Helper T cell (primary cell): ENCODE measurements around a stretch of chr2.

DNA sequence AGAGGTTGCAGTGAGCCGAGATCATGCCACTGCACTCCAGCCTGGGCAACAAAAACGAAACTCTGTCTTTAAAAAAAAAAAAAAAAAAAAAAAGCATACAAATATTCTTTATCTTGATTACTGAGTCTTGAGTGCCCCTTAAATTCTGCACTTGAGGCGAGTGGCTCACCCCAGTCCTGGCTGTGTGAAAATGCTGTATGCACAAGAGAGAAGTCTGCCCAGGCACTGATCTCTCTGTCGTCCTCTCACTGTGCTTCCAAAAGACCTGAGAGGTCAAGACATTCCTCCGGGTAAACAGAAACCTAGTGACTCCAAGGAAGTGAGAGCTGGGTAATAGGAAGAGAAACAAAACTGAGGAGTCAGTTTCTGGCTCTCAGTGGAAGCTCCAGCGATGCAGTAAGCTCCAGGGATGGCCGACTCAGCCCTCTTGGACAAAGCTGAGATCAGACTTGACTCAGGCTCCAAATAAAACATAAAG is 70.9 kb downstream of the AAK1 start:
- PRO-cap, 2 experiments = no peak in any of the 2 experiments

DNA sequence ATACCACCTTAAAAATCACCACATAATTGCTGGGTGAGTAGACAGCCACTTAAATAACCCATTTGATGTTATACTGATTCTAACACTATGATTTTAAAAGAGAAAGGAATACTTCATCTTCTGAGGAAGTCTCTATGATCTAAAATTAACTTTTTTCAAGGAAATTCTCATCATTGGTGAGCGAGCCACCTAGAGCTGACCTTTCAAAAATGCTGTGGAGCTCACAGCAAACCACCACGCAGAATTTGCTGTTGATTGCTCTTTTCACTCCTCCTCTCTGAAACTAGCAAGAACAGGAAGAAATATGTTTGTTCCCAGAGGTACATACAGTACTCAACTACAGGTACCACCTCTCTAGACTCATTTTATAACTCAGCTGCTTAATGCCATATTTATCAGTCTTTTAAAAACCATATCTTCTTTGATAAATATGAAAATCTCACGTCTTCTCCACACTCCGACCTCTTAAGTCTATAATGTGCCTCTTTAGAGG is 14.9 kb downstream of the AAK1 start:
- PRO-cap, 2 experiments = no peak in any of the 2 experiments

- PRO-cap, 2 experiments = no peak in any of the 2 experiments
Observed at GRCh38 chr2:69644567-69644786, 938 bp upstream of the AAK1 start.

DNA sequence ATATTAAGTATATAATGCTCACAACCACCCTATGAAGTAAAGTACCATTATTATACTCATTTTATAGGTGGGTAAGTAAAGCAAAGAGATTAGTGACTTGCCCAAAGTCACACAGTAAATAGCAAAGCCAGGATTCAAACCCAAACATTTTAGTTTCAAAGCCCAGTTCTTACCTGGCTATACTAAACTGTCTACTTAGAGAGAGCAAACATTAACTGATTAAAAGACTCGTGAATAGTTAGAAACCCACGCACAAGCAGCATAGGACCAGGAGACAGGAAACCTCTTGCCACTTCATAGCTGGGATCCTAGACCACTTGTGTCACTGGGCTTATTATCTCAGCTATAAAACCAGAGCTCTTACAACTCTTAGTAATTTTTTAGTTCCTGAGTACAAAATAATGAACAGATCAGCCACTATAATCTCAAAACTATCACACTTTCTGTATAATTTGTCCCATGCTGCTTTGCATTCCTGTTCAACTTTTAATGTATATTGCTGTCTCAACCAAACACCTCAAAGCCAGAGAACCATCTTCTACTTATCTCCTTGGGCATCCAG is 2.4 kb upstream of the AAK1 start:
- PRO-cap, 2 experiments = peak in 2 of 2 experiments; most common plus-strand start position 292 of the sequence (in 1); most common minus-strand start position 217 of the sequence (in 1)

GRCh38 chr2:69673997-69674838 is 30.7 kb upstream of the AAK1 start:
- PRO-cap, 2 experiments = no peak in any of the 2 experiments

DNA sequence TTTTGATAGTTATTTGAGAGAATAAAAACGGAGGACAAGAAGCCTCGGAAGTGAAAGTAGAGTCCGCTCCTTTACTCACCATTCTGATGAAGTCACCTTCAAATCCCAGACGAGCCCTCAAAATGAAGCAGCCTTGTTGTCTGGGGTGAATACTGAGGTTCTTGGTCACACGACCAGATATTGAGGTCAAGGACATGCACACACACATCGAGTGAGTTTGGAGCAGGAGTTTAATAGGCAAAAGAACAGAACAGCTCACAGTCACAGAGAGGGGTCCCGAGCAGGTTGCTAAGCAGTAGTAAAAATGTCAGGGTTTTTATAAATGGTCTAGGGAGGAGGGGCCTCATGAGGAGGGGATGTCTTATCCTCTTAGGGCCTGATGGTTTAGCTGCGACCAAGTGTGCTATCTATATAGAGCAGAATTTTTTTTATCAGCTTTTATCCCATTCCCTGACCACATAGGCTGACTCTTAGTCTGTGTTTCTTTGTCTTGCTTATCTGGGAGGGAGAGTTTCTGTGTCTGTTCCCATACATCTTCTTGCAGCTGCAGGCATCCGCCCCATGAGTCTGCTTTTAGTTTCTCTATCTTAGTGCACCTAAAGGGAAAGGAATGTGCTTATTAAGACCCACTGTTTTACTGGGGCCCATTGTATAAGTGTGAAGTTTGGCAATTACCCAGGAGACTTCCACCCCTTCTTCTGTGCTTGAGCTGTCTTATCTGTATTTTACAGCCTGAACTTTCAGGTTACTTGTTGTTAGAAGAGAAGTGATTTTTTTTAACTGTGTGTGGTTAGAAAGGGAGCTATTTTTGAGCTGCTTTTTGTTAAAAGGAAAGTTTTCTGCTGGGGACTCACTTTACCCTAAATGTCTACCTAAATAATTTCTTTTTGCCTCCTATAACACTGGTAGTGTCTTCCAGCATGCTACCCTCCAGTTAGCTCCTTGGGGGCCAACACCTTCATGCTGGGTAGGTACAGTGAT is 30.5 kb upstream of the GMCL1 start:
- PRO-cap, 2 experiments = no peak in any of the 2 experiments

GRCh38 chr2:69804435-69804929 is 25.0 kb upstream of the GMCL1 start:
- PRO-cap, 2 experiments = no peak in any of the 2 experiments

DNA sequence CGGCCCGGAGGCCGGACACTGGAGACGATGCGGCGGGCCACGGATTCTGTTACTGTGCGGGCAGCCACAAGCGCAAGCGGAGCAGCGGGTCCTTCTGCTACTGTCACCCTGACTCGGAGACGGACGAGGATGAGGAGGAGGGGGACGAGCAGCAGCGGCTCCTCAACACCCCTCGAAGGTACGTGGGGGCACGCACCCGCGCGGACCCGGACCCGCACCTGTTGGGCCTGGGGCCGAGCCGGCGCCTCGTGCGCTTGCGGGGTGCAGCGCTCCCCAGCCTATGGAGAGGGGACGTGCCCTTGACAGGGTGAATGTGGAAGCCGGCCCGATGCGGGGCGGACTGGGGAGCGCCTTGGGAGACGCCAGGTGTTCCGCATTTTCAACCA is 508 bp downstream of the GMCL1 start:
- PRO-cap, 2 experiments = no peak in any of the 2 experiments

GRCh38 chr2:70034744-70035361 is 52.4 kb upstream of the PCBP1 start:
- PRO-cap, 2 experiments = no peak in any of the 2 experiments

DNA sequence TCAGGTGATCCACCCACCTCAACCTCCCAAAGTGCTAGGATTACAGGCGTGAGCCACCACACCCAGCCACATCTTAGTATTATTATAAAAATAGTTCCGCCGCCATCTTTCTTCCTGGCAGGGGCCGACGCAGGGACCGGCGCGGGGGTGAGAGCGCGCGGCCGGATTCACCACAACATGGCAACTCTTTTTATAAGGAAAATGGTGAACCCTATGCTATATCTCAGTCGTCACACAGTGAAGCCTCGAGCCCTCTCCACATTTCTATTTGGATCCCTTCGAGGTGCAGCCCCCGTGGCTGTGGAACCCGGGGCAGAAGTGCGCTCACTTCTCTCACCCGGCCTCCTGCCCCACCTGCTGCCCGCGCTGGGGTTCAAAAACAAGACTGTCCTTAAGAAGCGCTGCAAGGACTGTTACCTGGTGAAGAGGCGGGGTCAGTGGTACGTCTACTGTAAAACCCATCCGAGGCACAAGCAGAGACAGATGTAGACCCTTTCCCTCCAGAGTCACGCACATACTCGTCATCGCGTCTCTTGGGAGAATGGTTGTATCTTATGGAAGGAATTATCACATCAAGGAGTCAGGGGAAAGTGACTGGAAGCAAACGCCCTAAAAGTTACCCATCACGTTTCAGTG is 15.2 kb downstream of the PCBP1 start:
- PRO-cap, 2 experiments = no peak in any of the 2 experiments

DNA sequence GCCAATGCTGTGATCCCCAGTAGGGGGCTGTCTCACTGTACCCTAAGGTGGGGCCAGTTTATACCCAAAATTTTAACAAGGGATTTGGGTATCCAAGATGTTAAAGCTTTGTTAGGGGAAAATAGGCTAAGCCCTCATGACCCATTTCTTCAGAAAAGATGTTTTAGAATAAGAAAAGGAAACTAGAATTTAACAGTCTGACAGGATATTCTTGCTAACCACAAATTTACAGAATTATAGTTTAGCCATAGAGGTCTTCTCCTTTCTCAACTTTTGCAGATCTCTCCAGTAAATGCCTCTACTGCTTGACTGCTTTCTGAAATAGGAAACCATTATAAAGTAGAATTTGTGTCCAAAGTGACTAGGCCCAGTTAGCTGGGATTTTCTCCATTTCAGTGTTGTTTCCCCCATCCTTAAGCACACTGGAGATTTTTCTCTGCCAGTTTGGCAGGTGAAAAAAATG is 16.5 kb downstream of the PCBP1 start:
- PRO-cap, 2 experiments = no peak in any of the 2 experiments

DNA sequence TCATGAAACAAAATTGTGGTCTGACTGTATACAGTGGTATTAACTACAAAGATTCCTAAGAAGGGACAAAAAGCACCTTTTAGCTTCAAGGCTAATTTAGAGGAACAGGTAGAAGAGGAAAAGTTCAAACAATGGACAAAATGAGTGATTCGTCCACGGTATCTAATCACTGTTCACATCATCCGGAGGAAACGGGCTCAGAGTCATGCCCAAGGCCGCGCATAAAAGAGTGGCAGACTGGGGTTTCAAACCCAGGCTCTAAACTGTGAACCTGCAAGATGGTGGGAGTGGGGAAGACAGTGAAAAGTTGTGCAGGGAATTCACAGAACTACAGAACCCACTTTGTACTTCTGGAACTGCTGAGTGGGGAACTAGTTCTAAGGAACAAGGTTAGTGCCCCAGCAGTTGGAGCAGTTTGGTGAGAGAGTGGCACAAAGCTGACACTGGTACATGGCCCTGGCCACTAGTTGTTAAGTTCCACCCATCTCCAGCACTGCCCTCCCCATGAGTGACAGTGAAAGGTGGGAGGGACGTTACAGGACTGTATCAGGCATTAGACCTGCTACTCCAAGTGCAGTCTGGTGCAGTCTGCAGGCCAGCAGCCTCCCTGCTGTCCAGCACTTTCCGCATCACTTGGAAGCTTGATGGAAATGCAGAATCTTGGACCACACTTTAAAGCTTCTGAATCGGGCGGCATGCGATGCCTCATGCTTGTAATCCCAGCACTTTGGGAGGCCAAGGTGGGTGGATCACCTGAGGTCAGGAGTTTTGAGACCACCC is 47.5 kb downstream of the C2orf42 start:
- PRO-cap, 2 experiments = peak in 2 of 2 experiments; most common plus-strand start position 307 of the sequence (in 2); most common minus-strand start position 231 of the sequence (in 2)

GRCh38 chr2:70149042-70149482 is 41.8 kb downstream of the C2orf42 start:
- PRO-cap, 2 experiments = no peak in any of the 2 experiments

GRCh38 chr2:70474299-70474796 is 79.3 kb downstream of the TGFA start:
- PRO-cap, 2 experiments = no peak in any of the 2 experiments

DNA sequence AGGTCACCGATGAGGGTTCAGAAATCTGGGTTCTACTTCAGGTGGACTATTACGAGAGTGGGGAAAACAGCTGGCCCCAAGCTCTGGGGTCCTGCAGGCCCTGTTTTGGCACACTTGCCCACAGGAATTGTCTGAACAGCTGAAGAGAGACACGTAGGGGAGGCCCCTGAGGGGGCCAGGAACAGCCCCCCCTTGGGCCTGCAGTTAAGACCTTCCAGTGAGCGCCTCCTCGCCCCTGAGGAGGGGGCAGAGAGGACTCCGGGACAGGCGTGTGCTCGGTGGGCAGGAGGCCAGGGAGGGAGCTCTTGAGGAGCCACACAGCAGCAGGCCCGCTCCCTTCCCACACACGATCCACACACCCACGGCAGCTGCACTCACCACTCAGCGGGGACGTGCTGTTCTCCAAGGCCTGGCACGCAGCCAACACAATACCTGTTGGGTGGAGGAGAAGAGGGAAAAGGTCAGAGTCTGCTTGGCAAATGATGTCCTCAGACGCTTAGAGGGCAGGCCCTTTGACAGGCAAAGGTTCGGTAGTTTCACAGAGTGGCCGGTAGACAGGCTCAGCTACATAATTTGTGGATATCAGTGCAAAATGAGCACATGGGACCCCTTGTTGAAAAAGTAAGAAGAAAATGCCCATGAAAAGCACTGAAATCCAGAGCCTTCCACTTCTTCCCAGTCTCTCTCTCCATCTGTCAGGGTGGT is 39.0 kb downstream of the TGFA start:
- PRO-cap, 2 experiments = no peak in any of the 2 experiments

DNA sequence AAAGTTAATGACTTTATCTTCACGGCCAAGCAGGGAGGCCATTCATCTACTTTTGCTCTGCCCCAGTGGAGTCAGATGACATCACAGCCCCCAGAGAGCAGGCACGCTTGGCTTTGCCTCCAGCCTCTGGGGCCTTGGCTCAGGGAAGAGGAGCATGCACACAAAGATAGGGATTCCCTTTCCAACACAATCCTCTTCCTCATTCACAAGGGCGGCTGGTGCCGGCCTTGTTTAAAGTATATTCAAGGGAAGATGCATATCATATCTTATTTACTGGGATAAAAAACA is 21.3 kb downstream of the TGFA start:
- PRO-cap, 2 experiments = no peak in any of the 2 experiments

GRCh38 chr2:70557081-70557621 is 3.5 kb upstream of the TGFA start:
- PRO-cap, 2 experiments = no peak in any of the 2 experiments

DNA sequence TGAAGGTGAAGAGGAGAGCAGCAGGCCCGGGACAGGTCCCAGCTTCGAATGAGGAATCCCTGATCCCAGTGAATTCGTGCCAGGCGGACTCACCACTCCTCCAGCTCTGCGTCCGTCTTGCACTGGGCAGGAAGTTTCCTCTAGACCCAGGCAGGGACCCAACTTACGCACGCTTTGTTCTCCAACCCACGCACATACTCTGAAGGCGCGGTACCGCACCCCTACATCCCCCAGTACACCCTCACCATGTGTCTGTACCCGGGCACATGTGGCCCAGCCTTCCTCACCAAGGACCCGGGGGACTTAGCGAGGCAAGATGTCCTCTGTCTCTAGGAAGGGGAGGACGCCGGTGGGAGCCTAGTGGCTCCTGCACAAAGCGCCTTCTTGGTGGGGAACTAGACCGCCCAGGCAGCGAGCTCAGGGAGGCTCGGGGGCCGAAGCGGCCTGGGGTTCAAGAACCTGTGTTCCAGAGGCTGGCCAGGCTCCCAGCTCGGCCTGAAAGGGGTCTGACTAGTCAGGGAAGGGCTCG is 3.1 kb upstream of the VAX2 start:
- PRO-cap, 2 experiments = no peak in any of the 2 experiments

DNA sequence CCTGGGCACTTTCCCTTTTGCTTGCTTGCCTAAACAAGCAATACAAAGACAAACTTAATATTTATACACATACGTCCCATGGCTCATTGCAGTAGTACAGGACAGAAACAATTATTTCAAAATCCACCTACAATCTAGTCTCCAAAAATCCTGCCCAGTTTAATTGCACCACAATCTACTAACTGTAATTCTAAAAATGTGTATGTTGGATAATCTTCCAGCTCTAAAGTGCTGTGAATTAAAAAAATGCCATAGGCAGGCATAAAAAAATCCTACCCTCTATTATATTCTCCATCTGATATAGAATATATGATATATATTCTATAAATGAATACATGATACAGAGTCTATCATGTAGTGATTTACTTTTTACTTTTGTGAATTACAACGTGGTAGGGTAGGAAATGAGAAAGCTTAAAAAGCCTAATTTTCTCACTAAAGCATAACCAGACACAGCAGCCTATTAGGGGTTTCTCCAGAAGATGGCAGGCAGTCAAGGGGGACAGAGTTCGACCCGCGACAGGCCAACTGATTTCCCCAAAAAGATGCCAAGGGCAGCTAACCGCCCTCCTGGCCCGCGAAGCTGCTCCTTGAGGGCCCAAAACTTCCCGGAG is 1.2 kb upstream of the NAGK start:
- PRO-cap, 2 experiments = peak in 1 of 2 experiments; most common plus-strand start position 478 of the sequence (in 1); most common minus-strand start position 230 of the sequence (in 1)

- PRO-cap, 2 experiments = no peak in any of the 2 experiments
Observed at GRCh38 chr2:71224458-71224757, 2.5 kb downstream of the PAIP2B start.